ENCODE data around the gene BCL2A1.

GRCh38 chr15:78223258-78223845 lies 11.0 kb downstream of the ACSBG1 start:
- RAMPAGE, long total RNA: no peak
- RRBS: no CpG with 5 or more reads among the region's 4 CpGs

- RAMPAGE, long total RNA: no peak
- RRBS: no CpG with 5 or more reads among the region's 10 CpGs
Observed at GRCh38 chr15:78374641-78375536, 34.7 kb downstream of the CRABP1 start.

- RAMPAGE, long total RNA: no peak
- RRBS: 5% methylated on average over 40 of the region's 77 CpGs
Observed at GRCh38 chr15:78619665-78620676, 825 bp downstream of the CHRNA3 start.

DNA sequence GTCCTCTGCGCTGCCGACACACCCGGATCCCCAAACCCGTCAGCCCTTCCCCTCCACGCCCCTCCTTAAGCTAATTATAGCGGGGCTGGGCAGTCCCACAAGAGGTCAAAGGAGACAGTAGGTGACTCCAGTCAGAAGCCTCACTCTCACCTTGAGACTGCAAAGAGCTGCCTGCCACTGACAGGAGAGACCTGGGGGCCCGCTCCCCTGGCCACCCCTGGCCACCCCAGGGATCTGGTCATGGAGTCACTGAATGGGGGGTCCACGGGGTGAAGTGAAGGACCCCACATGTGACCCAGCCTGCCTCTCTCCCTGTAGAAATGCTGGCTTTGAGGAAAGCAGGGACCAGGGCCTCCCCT lies 31.1 kb downstream of the ADAMTS7 start:
- RAMPAGE, long total RNA: no peak
- RRBS: no CpG with 5 or more reads among the region's 8 CpGs

DNA sequence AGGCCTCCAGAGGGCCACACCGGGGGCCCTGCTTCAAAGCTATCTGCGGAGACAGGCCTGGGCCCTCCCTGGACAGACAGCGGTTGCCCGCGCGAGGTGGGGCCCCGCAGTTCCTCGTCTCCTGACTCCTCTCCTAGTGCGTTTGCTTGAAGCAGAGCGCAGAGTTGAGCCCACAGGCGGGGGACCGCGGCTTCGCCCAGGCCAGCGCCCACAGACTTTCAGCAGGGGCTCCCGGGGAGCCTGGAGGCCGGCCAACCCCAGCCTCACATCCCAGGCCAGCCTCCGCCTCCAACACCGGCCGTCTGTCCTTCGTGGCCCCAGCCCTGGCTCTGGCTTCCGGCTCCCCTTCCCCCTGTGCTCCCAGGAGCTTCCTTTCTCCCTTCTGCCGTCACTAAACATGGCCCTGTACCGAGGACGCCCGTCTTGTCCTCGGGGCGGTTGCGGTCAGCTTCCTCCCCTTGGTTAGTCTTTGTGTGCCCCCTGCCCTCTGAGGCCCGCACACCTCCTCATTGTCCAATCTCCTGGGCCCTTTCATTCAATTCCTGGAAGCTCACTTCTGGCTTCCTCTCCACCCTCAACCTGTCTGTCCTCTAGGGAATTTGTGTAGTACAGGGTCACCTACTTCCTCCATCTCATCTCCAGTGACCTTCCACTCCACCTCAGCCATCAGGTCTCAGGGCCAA lies 721 bp upstream of the ADAMTS7 start:
- RAMPAGE, long total RNA: no peak
- RRBS: 12% methylated on average over 6 of the region's 30 CpGs

DNA sequence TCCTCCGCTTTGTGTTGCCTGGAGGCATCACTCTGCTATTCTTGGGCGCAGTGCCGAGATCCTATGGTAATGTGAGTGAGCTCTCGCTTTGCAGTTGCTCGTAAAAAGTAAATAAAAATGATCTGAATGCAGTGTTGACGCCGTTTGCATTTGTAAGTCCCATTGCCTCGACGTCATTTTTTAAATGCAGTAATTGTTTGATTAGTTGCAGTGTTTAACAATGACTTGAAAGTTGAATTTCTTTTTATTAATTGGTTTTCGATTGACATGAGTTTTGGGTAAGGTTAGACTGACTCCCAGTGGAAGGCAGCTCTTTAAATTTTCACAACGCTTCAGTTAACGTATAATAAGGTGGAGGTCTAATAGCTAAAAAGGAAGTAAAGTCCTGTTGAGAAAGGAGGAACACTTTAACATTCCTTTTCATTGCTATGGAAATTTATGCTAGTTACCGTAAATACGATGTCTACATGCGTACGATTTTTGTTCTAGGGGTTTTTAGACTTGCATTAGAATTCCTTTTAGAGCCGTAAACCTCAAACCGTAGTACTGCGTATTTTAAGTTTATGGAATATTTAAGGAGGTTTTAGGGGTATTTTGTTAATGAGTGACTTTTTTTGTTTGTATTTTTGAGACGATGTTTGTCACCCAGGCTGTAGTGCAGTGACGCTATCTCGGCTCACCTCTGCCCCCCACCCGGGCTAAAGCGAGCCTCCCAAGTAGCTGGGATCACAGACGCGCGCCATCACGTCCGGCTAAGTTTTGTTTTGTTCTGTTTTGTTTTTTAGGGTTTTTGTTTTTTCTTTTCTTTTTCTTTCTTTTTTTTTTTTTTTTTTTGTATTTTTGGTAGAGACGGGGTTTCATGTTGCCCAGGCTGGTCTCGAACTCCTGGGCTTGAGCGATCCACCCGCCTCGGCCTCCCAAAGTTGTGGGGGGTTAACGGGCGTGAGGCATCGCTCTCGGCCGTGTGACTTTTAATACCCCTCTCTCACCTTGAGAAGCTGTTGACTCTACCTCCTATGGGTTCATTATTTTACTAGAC lies 1.4 kb downstream of the MORF4L1 start:
- RAMPAGE, long total RNA: no peak
- RRBS: no CpG with 5 or more reads among the region's 39 CpGs

DNA sequence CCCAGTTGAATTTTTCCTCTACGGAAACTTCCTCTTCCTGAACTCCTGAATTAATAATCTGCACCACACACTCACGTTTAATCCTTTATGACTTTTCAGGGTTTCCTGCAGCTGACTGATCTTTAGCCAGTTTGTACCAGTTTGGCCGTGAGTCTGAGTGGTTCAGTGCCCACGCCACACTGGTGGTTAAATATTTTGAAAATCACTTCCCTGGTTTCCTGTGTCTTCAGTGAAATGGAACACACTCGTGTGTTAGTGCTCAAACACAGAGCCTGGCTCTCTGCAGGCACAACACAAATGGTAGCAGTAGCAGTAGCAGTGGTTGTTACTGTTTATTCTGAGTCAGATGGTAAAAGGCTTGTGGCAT lies 6.6 kb upstream of the CTSH start:
- RAMPAGE, long total RNA: no peak
- RRBS: no CpG with 5 or more reads among the region's 5 CpGs

DNA sequence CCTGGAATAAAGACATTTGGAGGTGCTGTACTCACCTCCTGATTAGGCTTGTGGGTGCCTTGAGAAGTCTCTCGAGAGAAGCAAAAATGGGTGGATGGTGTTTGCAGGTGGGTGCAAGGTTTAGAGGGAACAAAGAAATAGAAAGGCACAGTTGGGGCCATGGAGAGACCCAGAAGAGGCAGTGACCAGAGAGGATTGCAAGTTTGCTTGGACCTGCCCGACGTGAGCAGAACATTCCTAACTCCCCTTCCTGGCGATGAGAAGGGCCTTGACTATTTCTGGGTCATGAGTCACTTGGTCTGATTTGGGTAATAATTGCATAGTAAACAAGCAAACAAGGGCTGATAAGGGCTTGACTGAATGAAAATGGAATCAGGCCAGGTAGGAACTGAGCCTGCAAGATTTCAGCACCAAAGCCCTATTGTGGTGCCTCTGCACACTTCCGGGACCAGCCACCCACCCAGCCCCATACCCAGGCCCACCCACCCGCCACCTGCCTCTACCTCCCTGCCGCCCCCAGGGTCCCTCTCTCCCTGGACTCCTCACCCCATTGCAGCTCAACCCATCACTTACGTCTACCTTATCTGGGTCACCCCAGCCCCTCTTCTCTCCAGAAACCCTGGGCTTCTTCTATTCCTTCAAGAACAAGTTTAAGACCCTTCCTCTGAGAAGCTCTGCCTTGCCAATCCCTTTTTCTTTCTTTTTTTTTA lies 7.1 kb upstream of the CTSH start:
- RAMPAGE, long total RNA: no peak
- RRBS: no CpG with 5 or more reads among the region's 8 CpGs

DNA sequence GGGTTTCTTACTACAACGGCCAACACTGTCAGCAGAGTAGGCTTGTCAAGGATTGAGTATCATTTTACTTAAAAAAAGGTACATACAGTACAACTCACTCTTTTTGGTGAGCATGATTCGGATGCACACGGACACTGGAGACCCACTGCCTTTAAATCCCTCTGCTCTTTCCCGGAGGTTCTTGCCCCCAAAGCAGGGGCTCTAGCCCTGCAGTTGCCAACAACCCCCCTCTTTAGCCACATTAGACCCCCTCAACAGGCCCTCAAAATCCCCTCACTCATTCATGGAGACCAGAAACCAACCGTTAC lies 20.2 kb upstream of the CTSH start:
- RAMPAGE, long total RNA: no peak
- RRBS: no CpG with 5 or more reads among the region's 5 CpGs

DNA sequence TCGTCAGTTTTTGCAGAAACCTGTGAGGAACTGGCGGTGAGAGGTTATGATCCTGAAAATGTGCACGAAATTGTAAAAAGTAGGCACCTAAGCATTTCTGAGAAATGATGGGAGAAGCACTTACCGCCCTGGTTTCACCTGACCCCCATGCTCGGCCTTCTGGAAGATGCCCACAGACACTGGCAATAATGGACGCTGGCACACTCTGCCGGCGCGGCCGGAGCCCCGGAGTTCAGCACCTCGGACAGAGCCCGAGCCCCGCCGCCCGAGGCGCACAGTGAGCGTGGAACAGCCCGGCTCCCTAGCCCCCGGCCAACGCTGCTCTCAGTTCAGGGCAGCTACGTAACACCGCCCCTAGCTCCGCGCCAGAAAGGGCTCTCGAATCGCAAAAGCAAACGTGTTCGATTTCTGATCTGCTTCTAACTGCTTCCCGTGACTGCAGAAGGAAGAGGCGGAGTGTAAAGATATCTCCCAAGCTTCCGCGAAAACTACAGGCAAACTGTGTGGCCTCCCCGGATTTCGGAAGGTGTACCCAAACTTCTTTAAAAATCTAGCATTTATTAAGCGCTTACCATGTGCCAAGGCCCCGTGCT lies 1.1 kb downstream of the ANKRD34C start:
- RAMPAGE, long total RNA: no peak
- RRBS: 2% methylated on average over 9 of the region's 37 CpGs

DNA sequence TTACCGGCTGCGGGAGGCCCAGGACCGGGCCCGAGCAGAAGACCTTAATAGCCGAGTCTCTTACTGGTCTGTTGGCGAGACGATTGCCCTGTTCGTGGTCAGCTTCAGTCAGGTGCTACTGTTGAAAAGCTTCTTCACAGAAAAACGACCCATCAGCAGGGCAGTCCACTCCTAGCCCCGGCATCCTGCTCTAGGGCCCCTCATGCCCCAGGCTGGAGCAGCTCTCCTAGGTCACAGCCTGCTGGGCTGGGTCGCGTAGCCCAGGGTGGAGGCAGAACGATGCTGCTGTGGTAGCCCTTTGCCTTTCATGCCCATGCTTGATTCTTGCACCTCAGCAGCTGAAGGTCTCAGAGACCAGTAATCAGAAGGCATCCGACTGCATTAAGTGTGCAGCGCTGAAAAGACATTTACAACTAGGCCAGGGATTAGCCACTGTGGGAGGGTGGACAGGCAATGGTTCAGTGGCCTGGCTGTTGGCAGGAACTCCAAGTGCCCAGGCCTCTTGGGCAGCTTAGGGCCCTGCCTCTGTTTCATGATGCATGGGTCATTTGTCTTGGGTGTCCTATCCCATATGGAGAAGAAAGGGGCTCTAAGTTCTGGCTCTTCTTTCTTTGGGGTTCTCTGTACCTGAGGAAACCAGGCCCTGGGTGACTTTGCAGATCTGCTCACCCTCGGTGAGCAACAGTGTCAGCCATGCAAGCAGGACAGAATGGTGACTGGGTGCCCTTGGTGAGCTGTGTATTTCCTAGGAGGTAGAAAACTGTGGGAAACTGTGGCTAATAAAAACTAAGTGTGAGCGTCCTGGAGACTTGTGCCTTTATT lies 11.3 kb downstream of the TMED3 start:
- RAMPAGE, long total RNA: no peak
- RRBS: no CpG with 5 or more reads among the region's 17 CpGs

GRCh38 chr15:79967023-79967229 lies 4.1 kb downstream of the BCL2A1 start:
- RAMPAGE, long total RNA: no peak
- RRBS: no CpG with 5 or more reads among the region's 3 CpGs

DNA sequence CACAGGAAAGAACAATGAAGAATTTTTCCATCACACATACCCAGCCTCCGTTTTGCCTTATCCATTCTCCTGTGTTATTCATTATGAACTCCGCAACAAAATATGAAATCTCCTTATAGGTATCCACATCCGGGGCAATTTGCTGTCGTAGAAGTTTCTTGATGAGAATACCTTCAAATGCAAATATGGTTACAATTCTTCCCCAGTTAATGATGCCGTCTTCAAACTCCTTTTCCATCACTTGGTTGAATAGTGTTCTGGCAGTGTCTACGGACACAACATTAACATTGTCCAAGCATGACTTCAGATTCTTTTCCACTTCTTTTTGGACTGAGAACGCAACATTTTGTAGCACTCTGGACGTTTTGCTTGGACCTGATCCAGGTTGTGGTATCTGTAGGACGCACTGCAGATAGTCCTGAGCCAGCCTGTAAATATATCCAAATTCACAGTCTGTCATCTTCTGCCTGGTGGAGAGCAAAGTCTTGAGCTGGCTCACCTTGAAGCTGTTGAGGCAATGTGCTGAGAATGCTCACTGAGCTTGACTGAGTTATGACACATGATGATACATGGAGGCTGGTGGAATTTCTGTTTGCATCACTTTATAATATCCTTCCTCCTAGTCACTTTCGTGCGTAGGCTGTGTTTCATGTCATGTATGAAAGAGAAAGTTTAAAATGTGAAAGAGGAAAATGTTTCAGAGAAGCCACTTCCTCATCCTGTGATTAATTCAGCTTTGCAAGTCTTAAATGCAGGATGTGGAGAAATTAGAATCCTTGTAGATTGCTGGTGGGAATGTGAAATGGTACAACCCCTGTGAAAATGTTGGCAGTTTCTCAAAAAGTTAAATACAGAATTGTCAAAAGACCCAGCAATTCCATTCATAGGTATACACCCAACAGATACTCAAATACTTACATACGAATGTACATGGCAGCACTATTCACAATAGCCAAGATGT lies at the start of gene BCL2A1:
TSS of gene BCL2A1 (minus strand) at position 537 of the 961 bp plus-strand sequence.
- RAMPAGE, long total RNA: no peak
- RRBS: no CpG with 5 or more reads among the region's 12 CpGs

DNA sequence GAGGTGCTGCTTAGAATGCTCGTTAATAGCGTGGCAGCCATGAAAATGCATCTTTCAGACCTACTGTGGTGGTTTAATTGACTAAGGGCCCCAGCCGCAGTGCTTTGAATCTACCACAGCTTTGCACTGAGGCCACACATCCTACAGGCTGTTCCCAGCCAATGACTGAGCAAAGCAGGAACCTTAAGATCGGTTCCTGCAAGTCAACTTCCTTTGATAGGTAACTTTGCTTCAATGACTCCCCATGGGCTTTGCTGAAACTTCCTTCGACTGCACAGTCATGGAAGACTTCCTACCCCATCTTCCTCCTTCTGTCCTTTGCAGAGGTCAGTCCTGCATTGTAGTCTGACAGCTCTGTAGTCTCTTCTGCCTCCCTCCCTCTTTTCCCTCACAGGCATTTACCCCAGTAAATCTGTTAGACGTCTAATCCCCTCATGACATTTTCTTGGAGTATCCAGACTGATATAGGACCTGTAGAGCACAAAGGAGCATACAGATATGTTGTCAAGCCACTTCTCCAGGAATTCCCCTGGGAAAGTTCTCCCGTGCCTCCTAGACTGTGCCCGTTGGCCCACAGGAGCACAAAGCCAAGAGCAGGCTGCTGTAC lies 2.6 kb upstream of the BCL2A1 start:
- RAMPAGE, long total RNA: no peak
- RRBS: no CpG with 5 or more reads among the region's 8 CpGs

GRCh38 chr15:80017586-80018063 lies 41.9 kb upstream of the ZFAND6 start:
- RAMPAGE, long total RNA: no peak
- RRBS: no CpG with 5 or more reads among the region's 8 CpGs

DNA sequence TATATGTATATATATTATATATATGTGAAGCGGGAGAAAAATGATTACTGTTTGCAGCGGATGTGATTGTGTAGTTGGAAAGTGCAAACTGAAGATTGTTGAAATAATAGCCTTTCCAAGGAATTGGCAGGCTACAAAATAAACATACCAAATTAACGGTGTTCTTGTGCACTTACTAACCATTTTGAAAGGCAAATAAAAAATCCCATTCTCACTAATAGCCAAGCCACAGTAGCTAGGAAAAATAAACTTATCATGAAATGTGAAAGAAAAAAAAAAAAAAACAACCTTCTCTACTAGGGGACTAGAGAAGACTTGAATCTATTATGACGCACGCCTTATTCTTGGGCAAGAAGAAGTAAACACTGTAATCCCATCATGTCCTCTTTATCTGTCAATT lies 633 bp upstream of the CTXND1 start:
- RAMPAGE, long total RNA: no peak
- RRBS: no CpG with 5 or more reads among the region's 5 CpGs

- RAMPAGE, long total RNA: no peak
- RRBS: no CpG with 5 or more reads among the region's 12 CpGs
Observed at GRCh38 chr15:80584470-80585145, 110.5 kb upstream of the ABHD17C start.

- RAMPAGE, long total RNA: no peak
- RRBS: no CpG with 5 or more reads among the region's 5 CpGs
Observed at GRCh38 chr15:80635778-80636279, 59.3 kb upstream of the ABHD17C start.

- RAMPAGE, long total RNA: no peak
- RRBS: no CpG with 5 or more reads among the region's 3 CpGs
Observed at GRCh38 chr15:80679790-80680404, 15.2 kb upstream of the ABHD17C start.

DNA sequence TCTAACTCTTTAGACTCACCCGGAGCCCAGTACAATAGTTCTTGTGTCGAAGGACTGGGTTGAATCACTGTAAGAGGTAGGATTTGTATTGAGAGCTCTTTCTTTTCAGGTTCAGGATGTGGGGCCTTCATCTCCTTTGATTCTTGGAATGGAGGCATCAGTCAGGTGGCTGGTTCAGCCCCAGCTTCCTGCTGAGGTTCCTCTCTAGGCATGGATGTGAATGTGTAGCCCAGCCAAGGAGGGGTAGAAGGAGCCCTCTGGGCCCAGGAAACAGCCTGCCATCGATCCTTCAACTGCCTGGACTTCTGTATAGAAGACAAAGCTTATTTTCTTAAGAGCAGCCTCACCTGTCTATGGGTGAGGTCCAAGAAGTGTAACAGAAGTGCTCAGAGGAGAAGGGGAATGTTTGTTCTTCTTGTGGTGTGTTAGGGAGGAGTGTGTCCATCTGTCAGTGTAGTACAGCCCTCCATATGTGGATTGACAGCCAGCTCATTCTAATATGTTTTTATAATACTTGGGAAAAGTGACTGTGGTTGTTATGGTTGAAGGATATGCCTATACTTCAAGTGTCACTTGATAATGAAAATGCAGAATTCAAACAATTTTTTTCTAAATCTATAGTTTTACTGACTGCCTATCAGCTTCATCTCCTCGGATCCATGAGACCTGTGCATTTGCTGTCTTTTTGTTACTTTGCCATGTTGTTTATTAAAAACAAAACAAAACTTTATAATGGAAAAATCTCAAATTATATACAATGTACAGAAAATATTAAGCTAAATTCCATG lies 17.3 kb downstream of the ABHD17C start:
- RAMPAGE, long total RNA: no peak
- RRBS: no CpG with 5 or more reads among the region's 4 CpGs